ENCODE measurements around the gene IFFO2.

DNA sequence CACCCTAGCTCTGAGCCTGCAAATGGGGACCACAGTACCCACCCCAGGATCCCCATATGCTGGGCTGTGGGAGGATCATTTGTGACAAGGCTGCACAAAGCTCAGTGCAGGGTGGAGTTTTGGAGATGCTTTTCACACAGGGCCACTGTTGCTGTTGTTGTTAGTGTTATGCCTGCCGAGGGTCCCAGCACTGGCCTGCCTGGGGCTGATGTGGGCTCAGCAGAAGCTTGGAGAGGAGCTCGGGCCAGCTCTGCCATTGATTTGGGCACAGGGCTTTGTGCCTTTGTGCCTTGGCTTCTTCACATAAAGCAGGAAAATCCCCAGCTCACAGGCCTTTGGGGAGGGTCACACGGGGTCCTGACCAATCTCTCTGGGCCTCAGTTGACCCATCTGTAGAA lies 65.5 kb downstream of the ARHGEF10L start:
- PRO-cap: no peak

GRCh38 chr1:17613830-17614653 lies 74.5 kb downstream of the ARHGEF10L start:
- PRO-cap: no peak

- PRO-cap: no peak
Measured at GRCh38 chr1:17629839-17630567, 90.5 kb downstream of the ARHGEF10L start.

DNA sequence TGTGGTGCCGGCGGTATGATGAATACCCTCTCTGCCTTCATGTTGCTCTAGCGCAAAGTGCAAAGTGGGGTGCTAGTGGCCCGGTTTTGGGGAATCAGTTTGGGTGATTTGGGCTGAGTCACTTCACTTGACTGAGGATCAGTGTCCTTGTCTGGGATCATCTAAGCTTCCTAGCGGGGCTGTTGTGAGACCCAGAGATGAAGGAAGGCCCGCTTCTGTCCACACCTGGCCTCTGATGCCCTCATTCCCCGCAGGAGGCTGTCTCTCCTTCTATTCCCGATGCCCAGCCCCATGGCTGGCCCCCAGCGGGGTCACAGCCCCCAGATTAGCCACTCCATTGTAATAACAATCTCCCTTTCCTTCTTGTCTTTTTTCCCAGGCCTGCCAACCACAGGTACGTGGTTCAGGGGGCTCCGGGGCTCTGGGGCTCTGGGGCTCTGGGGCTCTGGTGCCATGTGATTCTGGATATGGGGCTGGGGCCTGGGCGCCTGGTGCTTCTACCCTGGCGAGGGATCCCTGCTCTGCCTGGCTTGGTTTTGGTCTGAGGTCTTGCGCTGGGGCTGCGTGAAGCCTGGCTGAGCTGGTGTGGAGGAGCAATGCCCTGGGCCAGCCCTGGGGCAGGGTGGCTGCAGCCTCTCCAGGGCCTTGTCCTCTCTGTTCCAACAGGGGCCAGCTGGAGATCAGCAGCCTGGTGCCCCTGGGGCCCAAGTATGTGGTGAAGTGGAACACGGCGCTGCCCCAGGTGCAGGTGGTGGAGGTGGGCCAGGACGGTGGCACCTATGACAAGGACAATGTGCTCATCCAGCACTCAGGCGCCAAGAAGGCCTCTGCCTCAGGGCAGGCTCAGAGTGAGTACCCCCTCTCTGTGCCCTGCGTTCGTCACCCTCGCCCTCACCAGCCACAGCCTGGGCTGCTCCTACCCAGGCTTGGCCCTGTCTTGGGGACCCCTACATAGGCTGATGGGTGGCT lies 95.0 kb downstream of the ARHGEF10L start:
- PRO-cap: no peak

DNA sequence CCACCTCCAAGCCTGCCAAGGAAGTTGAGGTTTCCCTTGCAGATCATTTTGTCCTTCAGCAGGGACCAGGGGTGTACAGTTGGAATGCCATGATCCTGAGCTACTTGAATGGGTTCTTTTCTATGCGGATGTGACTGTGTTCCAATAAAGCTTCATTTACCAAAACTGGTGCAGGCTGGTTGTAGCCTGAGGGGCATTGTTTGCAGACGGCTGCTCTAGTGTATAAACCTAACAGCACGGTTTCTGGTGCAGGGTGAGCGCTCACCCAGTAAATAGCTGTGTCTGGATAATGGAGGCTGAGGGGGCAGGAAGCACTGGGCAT lies 72.8 kb upstream of the ACTL8 start:
- PRO-cap: no peak

GRCh38 chr1:17698709-17699164 lies 56.4 kb upstream of the ACTL8 start:
- PRO-cap: no peak

DNA sequence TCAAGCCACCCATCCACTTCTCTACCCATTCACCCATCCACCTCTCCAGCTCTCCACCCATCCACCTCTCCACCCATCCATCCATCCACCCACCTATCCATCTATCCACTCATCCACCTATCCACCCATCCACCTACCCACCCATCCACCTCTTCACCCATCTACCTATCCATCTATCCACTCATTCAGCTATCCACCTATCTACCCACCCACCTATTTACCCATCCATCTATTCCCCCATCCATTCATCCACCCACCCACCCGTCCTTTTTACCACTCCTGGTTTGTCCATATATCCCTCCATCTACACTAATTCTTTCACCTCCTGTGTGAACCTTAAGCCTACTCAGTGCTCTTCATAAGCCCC lies 105.7 kb downstream of the ACTL8 start:
- PRO-cap: no peak

DNA sequence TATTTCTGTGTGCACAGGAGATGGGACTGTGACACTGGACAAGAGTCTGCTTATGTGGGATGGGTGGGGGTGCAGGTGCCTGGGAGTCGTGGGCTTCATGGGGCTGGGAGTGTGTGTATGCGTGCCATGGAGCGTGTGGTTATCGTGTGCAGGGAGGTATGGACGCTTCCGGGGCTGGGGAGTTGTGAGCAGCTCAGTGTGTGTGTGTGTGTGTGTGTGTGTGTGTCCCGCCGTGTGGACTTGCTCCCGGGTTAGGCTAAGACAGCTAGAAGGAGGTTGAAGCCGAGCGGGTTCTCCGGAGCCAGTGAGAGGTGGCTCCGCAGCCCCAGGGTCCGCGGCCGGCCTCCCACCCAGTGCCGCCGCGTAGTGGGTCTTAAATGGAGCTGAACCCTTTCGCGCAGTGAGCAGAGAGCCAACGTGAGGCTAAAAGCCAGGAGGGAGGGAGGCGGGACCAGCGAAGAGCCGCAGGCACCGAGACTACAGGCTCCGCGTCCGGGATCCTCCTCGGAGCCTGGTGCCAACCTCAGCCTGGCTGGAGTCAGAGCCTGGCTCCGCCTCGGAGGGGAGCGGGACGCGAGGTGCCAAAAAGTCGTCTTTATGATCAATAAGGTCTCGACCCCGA lies 1.3 kb downstream of the IGSF21 start:
- PRO-cap: no peak

DNA sequence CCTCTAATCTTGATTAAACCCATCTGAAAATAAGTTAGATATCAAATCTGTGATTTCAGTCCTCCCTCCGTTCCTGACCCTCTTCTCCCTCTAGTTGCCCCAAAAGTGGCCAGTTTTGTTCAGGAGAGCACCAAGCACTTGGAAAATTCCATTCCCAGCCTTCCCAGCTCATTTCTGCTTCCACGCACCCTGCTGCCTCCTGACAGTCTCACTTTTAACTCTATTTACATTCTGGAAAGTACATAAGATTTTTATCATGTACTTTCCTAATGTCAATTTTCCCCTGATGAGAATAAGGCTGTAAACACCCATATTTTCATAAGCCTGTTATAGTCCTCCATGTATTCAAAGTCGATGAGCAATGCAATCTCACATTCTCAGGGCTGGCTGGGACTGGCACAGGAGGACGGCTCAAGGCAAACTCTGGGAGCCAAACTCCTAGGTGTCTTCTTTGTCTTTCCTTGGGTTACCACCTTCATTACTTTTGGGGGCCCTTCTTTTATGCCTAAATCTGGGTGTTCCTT lies 94.4 kb downstream of the IGSF21 start:
- PRO-cap: no peak

DNA sequence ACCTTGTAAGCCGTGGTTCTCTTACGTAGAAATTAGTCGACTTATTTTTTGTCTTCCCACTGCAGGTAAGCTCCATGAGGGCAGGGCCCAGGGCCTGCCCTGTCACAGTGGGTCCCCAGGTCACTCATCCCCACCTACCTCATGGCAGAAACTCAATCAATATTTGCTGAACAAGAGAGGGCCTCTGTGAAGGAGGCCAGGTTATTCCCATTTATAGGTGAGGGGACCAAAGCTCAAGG lies 58.4 kb upstream of the PAX7 start:
- PRO-cap: no peak

- PRO-cap: no peak
Measured at GRCh38 chr1:18639307-18639729, 8.7 kb downstream of the PAX7 start.

DNA sequence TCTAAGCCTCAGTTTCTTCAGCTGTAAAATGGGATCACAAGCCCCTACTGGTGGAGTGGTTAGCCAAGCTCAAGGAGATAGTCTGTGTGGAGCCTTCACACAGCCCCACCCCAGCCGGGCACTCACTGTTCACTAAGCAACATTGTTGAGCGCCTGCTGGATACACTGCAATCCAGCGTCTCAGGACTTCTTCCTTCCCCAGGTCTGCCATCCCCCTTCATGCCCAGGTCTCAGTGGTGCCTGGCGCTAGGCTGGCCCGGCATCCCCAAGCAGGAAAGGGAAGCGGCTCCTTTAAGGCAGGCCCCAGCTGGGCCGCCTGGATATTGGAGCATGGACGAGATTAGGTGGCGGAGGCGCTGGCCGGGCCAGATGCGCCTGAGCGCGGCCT lies 75.6 kb downstream of the TAS1R2 start:
- PRO-cap: no peak

DNA sequence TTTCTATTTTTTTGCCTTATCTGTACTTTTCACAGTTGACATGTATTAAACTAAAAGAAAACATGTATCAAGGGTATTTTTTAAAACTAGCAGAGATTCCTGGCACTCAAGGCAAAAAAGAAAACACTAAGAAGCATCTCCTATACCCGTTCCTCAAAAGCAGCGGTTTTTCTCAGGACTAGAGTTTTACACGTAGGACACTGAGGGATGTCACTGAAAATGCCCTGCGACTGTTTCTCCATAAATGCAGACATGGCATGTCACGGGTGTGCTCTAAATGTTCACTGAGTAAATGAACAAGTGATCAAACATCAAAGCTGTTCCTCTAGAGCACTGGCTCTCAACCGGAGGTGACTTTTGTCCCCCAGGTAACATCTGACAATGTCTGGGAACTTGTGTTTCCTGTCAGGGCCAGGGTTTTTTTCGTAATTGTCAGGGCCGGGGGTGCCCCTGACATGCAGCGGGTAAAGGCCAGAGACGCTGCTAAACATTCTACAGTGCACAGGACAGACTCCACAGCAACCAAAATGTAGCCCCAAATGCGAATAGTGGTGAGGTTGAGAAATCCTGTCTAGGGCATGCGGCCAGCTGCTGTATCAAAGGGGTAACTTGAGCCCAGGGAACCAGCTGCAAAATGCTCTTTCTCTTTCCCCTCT lies 2.1 kb downstream of the ALDH4A1 start:
- PRO-cap: no peak

GRCh38 chr1:18956392-18956766 lies at the start of gene IFFO2:
IFFO2 (minus strand) TSS chr1:18956676.
- PRO-cap: bidirectional peak, plus-strand start at chr1:18956963, minus-strand start at chr1:18956632

- PRO-cap: no peak
Measured at GRCh38 chr1:19003532-19003891, 47.0 kb upstream of the IFFO2 start.

DNA sequence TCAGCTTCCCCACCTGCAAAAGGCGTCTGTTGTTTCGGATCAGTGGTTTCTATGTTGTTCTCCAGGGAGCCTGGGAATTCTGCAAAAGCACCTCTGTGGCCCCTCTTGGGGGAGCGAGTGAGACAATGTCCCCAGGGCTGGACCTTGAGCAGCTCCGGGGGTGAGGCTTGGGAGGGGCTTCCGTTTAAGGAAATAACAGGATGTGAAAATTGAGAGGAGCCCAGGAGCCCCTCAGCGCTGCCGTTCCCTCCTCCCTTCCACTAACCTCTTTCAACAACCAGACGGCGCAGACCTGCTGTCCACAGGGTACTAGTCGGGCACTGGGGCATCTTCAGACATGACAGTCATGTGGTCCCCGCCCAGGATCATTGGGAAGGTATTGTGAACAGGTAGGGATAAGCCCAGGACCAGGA lies 98.6 kb upstream of the IFFO2 start:
- PRO-cap: no peak

DNA sequence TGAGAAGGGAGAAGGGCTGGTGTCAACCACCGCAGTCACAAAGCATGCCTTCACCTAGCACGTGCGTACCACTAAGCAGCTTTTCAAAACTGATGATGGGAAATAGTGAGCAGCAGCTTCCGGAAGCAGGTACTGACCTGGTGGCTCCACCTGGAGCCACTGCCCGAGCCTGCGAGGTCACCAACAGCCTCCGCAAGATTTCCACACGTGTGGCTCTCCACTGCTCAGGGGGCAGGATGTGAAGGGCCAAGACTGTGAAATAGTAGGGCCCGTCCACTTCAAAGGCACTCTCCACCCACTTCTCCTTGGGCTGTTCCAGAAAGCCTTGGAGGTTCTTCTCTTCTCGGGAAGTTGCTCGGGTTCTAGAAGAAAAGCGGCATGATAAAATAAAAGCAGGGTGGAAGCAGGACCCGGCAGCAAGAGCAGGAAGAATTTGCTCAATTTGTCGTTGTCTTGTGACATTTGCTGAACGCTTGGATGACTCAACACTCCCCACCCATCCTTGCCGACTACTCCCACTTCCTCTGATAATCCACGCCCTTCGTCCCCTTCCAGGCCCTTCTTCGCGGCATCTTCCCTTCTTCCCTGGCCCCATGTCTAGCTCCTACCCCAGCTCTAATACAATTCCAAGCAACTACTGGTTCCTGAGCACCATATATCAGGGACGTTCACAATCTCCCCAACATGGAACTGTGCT lies 124.9 kb upstream of the IFFO2 start:
- PRO-cap: no peak

- PRO-cap: no peak
Measured at GRCh38 chr1:19082817-19083655, 126.6 kb upstream of the IFFO2 start.

- PRO-cap: no peak
Measured at GRCh38 chr1:19123917-19124403, 86.1 kb downstream of the UBR4 start.

GRCh38 chr1:19209950-19210132 lies 225 bp downstream of the UBR4 start:
- PRO-cap: no peak

All from LUHMES (cell line).